Transverse colon (tissue), 4 donors: ENCODE measurements around a stretch of chrX.

DNA sequence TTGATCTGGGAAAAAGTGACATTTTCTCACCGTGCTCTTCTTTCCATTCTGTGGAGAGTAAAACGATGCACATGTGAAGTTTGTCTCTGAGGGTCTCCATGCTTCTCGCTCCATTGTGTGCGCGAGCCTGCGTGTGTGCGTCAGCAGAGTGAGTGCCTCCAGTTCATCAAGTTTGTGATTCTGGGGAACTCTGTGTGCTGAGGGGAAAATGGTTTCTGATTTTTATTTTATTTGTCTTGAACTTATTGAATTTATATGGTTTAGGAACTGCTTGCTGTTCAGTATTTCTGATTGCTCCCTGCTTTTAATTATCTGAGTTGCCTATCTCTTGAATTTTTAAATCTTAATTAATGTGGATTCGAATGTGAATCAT, 2.0 kb downstream of the STK26 start:
- PRO-cap = no peak
- RAMPAGE, long total RNA, 4 experiments = no peak in any of the 4 experiments

GRCh38 chrX:132491096-132491706, 2.4 kb upstream of the MBNL3 start:
- PRO-cap = bidirectional peak, plus-strand start at chrX:132491513, minus-strand start at chrX:132491355
- RAMPAGE, long total RNA, 4 experiments = no peak in any of the 4 experiments

DNA sequence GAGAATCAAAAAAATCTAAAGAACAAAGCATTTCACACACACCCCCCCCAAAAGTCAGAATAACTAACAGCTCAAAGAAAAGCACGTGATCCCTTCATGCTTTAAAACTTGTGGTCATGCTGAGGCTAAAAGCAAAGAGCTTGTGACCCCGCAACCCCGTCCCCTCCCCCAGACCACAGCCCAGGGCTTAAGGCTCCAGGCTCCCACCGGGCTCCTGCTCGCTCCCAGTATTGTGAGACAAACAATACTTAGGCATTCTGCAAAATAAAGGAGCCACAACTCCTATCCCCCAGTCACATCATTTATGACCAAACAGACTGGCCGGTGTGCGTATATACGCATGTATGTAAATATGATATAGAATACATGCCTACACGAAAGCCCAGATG, 62.1 kb upstream of the CCDC160 start:
- PRO-cap = no peak
- RAMPAGE, long total RNA, 4 experiments = no peak in any of the 4 experiments

- PRO-cap = no peak
- RAMPAGE, long total RNA, 4 experiments = start-site peak on the plus strand in 1 of 4 experiments, at chrX:134473414-134473458 at its widest, 10 reads per replicate
These were observed 13.2 kb downstream of the HPRT1 start for GRCh38 chrX:134473138-134473641.

GRCh38 chrX:134545320-134545984, 85.5 kb downstream of the HPRT1 start:
- PRO-cap = no peak
- RAMPAGE, long total RNA, 4 experiments = no peak in any of the 4 experiments

GRCh38 chrX:134764180-134764547, 32.8 kb downstream of the PABIR2 start:
- PRO-cap = no peak
- RAMPAGE, long total RNA, 4 experiments = no peak in any of the 4 experiments

DNA sequence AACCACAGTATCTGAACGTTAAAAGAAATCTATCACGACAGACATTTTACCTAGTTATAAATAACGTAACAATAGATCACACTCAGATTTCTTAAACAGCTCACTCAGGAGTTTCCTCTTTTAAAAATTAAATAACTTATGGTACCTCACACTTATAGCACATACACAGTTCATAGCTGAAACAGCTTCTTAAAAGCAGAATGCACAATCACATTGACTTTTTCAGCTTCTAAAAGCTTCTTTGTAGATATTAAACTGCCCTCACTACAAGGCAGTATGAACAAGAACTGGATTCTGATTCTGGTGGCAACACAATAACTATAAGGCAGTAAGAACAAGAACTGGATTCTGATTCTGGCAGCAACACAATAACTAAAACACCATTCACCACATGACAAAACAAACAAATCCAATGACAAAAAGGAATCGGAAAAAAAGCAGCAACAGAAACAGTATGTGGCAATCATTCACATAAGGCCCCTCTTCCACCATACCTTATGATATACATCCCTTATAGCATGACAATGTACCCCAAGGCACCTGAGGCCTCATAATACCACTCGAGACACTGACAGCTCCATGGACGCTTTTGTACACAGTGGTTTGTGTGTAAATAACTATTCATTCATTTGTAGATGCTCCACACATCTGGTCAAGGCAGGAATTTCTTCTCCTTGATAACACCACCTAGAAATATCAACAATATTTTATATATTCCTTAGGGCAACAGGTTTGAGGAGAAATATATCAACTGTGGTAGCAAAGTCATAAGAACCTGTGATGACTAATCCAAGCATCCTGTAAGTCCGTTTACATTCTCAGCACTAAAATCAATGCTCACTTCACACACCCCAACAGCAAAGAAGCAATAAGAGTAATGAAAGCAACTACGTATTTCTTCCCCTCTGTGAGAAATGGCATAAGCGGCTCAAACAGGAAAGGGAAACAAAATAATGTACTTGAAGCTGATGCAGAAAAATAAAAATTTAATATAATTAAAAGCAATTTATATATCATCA, 26.0 kb downstream of the PABIR2 start:
- PRO-cap = no peak
- RAMPAGE, long total RNA, 4 experiments = start-site peak on the minus strand in 1 of 4 experiments, centred at position 570 of the sequence, 6 reads per replicate

- PRO-cap = no peak
- RAMPAGE, long total RNA, 4 experiments = no peak in any of the 4 experiments
These were observed 14.4 kb downstream of the PABIR3 start for GRCh38 chrX:134821324-134821953.

DNA sequence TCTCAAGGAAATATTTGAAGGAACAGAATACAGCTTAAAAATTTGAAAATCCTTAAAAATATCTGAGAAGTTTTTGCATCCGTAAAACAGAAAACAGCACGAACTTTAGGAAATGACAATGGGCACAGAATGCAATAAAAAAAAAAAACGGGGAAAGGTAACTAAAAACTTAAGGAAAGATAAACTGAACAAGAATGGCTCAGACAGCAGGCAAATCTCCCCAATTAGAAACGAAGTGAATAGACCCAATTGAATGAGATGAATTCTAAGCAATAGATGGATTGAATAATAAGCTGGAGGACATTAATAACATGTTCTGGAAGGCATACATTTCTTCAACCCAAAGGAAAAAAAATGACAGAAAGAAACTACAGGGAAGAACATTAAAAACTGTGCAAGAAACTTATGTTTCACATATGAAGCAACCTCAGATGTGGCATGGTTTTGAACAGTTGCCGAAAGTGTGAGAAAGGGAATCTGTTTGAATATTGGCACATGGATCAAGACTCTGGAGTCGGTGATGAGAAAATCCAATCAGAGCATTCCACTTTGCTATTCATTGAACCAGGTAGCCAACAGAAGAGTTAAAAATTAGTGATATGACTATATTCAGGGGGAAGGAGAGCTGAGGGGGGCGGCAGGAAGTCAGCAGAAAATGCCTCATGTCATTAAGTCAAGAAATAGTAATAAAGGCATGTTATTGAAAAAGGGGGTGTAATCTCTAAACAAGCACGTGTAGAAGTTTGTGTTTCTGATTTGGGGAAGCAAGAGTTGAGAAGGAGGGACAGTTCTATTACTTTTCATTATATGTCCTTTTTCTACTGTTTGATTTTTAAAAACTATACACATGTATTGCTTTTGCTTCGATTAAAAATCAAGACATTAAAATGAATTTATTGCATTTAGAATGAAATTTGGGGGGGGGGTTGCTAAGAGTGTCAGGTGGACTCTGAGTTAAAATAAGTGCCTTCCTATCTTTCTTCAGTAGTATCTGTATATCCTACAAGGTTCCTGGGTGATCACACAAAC, 1.1 kb downstream of the SMIM10 start:
- PRO-cap = no peak
- RAMPAGE, long total RNA, 4 experiments = no peak in any of the 4 experiments

GRCh38 chrX:136046642-136047251, 61.5 kb downstream of the SLC9A6 start:
- PRO-cap = no peak
- RAMPAGE, long total RNA, 4 experiments = no peak in any of the 4 experiments

- PRO-cap = no peak
- RAMPAGE, long total RNA, 4 experiments = no peak in any of the 4 experiments
These were observed 40.2 kb upstream of the FHL1 start for GRCh38 chrX:136156491-136157106.

DNA sequence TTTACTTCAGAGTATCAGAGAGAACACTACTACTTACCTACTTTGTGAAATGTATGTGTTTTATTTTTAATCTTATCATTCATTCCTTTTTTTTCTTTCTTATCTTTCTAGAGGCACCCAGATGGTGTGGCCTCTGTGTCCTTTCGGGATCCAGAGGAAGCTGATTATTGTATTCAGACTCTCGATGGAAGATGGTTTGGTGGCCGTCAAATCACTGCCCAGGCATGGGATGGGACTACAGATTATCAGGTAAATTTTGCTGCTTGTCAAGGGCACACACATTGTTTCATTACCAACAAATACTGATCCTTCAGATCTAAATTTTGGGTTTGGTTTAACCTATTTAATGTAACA, 12.6 kb downstream of the HTATSF1 start:
- PRO-cap = no peak
- RAMPAGE, long total RNA, 4 experiments = no peak in any of the 4 experiments

- PRO-cap = no peak
- RAMPAGE, long total RNA, 4 experiments = start-site peak on the minus strand in 1 of 4 experiments, at chrX:136858337-136858448 at its widest, 5 reads per replicate
These were observed 22.5 kb downstream of the RBMX start for GRCh38 chrX:136857876-136858585.

DNA sequence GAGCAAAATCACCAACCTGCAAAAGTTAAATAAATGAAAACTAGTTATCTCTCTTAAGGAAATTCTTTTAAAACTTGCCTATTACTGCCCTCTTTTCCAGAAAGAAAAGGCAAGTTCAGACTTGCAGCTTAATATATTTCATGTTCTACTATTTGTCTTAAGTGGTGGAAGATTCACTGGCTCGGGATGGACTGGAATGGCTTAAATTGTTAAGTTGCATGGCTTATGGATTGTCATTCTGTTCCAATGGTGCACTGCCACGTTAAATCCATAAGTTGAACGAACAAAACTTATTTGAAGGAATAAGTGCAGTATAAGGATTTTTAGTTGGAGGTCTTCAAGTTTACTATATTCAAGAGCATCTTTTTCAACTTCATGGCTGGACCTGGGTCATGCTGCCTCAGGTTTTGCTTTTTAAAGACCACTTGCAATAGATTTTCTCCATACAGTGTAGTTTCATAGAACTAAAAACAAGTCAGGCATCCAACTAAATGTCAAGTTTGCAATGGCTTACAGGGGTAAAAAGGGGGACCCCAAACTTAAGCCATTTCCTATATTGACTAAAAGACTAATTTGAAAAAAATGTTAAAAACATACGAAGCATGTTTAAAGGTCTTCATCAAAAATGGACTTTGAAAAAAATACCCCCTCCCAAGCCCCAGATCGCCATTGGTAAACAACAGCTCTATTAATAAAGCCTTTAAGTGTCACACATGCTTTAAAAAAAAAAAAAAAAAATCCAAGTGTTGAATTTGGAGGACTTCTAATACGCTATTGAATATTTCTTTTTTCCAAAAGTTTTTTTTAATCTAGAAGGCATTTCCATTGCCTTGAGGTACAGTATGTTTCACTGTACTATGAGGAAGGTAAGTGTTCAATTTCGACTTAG, 8.0 kb downstream of the RBMX start:
- PRO-cap = no peak
- RAMPAGE, long total RNA, 4 experiments = no peak in any of the 4 experiments

GRCh38 chrX:137574933-137575390, 9.0 kb downstream of the ZIC3 start:
- PRO-cap = no peak
- RAMPAGE, long total RNA, 4 experiments = no peak in any of the 4 experiments

DNA sequence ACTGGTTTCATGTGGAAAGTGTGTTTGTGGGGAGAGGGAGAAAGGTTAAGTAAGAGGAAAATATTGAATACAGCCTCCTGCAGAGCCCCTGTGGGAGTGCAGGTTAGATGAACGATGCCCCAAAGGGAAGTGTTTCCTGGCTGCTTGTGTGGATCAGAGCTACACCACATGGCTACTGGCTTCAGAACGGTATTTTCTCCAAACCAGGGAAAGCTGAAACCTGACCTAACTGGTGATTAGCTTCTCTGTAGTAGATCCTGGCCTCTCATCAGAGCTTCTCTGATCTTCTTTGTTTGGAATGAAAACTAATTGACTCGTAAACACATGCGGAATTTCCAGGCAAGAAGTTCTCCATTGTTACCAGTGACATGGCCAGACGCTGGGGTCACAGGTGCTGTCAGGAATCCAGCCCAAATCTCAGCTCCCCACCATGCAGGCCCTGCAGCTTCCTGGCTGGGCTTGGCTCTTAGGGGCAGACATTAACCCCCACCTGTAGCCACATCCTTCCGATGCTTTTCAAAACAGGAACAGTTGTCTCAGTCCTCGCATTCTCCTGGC, 305.6 kb upstream of the F9 start:
- PRO-cap = no peak
- RAMPAGE, long total RNA, 4 experiments = no peak in any of the 4 experiments

- PRO-cap = no peak
- RAMPAGE, long total RNA, 4 experiments = start-site peak on the minus strand in 1 of 4 experiments, at chrX:139798737-139798892 at its widest, 5 reads per replicate
These were observed 90.6 kb upstream of the MCF2 start for GRCh38 chrX:139798541-139799005.

- PRO-cap = bidirectional peak, plus-strand start at chrX:139931353, minus-strand start at chrX:139931318
- RAMPAGE, long total RNA, 4 experiments = no peak in any of the 4 experiments
These were observed 1.7 kb downstream of the ATP11C start for GRCh38 chrX:139931049-139931677.

GRCh38 chrX:139933952-139934241, 1.0 kb upstream of the ATP11C start:
- PRO-cap = unidirectional peak, plus-strand start at chrX:139934146
- RAMPAGE, long total RNA, 4 experiments = no peak in any of the 4 experiments

GRCh38 chrX:141175682-141176579, 998 bp downstream of the LDOC1 start:
- PRO-cap = no peak
- RAMPAGE, long total RNA, 4 experiments = no peak in any of the 4 experiments